Cardiac muscle cell (in vitro differentiated cells and primary cell): ENCODE measurements around a stretch of chr6.

- RAMPAGE, long total RNA, result no peak
- RRBS, result no CpG with 5 or more reads among the region's 8 CpGs
Observed at GRCh38 chr6:11712578-11713093, 66.0 kb downstream of the ADTRP start.

DNA sequence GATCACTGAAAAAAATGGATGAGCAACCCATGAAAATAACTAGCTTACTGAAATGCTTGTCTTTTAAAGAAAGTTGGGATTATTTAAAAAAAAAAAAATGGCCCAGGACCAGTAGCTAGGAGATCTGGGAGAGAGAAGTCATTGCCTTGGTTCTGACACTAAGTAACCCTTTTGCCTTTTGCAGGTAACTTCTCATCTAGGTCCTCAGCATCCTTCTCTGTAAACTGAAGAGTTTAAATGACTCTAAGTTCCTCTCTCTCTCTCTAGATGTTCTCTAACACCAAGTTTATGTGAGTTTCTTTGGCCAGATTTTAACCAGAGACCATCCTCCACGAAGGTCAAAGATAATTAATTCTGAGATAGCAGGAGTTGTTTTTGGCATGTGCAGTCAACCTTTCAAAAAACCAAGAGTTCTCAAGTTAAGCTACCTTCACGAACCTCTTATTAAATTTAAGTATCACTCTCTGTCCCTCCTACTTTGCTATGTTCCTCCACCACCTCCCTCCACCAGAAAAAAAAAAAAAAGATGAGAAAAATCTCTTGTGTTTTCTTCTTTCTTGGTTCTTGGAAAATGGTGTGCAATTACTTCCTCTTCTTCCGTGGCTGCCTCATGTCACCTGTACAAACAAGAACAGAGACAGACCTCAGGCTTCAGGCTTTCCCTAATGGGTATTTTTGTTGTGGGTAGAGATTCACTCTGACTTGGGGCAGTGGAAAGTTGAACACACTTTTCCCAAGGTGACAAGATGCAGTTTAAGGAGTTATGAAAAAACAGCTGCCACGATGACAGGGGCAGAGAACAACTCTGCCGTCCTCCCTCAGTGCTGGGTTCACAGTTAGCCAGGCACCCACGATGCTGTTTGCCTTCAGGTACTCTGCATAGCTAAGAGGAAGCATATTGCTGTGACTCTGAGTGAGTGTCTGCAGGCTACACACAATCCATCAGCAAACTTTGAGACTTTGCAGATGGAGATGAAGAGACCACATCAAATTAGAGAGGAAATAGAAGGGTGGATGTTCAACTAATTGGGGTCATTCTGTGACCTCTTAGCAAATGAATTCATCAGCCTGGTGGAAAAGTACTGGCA, 64.4 kb downstream of the ADTRP start:
- RAMPAGE, long total RNA, result no peak
- RRBS, result no CpG with 5 or more reads among the region's 6 CpGs

GRCh38 chr6:11770048-11771440, 8.1 kb downstream of the ADTRP start:
- RAMPAGE, long total RNA, result no peak
- RRBS, result 0% methylated on average over 2 of the region's 33 CpGs

GRCh38 chr6:11785613-11786338, 7.2 kb upstream of the ADTRP start:
- RAMPAGE, long total RNA, result no peak
- RRBS, result no CpG with 5 or more reads among the region's 11 CpGs

- RAMPAGE, long total RNA, result no peak
- RRBS, result no CpG with 5 or more reads among the region's 6 CpGs
Observed at GRCh38 chr6:11805224-11805710, 26.7 kb upstream of the ADTRP start.

- RAMPAGE, long total RNA, result no peak
- RRBS, result no CpG with 5 or more reads among the region's 8 CpGs
Observed at GRCh38 chr6:11934563-11935111, 77.5 kb upstream of the HIVEP1 start.

DNA sequence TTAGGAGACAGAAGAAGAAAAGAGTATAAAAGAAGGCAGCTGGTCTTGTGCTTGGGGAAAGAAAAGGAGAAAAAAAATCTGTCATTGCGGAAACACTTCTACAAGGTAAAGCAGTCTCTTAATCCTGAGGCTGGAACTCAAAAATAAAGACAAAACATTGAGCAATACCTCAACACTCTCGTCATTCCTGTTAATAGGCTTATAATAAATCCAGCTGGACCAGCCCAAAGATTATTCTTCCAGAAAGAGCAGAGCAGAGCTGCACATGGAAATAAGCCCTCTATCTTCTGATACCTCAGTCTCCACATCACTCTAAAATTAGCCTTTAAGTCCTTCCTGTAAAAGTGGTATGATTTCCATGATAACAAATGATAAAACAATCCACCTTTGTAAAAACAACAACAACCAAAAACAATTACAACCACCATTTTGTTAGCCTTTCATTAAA, 62.0 kb upstream of the HIVEP1 start:
- RAMPAGE, long total RNA, result no peak
- RRBS, result no CpG with 5 or more reads among the region's 2 CpGs

GRCh38 chr6:12001624-12002062, 10.5 kb upstream of the HIVEP1 start:
- RAMPAGE, long total RNA, result no peak
- RRBS, result no CpG with 5 or more reads among the region's 6 CpGs

- RAMPAGE, long total RNA, result start-site peak on the plus strand at chr6:12008628-12008839, 15 and 14 reads in 2 replicates
- RRBS, result no CpG with 5 or more reads among the region's 25 CpGs
Observed at GRCh38 chr6:12008250-12008957, 3.7 kb upstream of the HIVEP1 start.

- RAMPAGE, long total RNA, result start-site peak on the plus strand at chr6:12011931-12012004, 54 and 38 reads in 2 replicates
- RRBS, result 2% methylated on average over 84 of the region's 134 CpGs
Observed at GRCh38 chr6:12011314-12012252, 529 bp upstream of the HIVEP1 start.

DNA sequence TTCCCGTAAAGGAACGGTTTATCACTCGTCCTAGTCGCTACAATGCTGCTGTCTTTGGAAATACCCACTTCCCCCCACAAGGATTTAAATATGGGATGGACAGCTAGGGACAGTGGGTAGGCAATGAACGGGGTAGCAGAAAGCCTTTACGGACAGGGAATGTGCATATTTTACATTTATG, 1.1 kb downstream of the HIVEP1 start:
- RAMPAGE, long total RNA, result no peak
- RRBS, result no CpG with 5 or more reads among the region's 6 CpGs

DNA sequence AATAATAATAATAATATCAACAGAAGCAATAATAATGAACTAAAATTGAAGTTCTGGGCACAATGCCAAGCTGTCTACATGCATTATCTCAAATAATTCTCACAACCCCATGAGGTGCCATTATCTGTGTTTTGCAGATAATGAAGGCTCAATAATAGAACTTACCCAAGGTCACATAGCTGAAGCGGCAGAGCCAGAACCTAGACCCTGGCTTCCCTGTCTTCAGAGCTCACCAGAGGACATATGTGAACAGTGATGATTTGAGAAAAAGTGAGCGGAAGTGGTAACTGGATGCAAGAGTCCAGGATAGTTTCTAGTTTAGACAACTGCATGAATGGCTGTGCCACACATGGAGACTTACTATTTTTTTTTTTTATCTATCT, 91.1 kb downstream of the HIVEP1 start:
- RAMPAGE, long total RNA, result no peak
- RRBS, result no CpG with 5 or more reads among the region's 2 CpGs

DNA sequence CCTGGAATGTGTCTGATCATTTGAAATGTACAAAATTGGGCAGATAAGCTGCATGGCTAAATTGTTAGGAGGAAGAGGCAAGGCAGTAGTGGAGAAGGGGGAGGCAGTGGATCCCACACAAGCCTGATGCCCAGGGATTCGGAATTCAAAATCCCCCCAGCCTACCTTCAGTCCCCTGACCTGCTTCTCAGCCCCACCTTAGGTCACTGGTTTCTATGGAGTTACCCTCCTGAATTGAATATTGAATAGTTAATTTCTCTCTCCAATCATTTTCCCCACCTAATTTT, 1.3 kb downstream of the EDN1 start:
- RAMPAGE, long total RNA, result no peak
- RRBS, result no CpG with 5 or more reads among the region's 1 CpG

GRCh38 chr6:12293421-12294391, 3.5 kb downstream of the EDN1 start:
- RAMPAGE, long total RNA, result no peak
- RRBS, result no CpG with 5 or more reads among the region's 6 CpGs

DNA sequence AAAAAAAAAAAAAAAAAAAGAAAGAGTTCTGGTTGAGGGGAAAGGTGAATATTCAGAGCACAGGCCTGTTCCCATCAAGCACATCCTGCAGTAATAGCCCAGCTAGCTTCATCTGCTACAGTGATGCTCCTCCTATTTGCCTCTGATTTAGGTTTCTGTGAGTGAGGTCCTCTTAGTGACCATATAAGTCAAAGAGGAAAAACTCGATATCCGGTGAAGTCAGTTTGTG, 33.8 kb downstream of the EDN1 start:
- RAMPAGE, long total RNA, result no peak
- RRBS, result no CpG with 5 or more reads among the region's 2 CpGs

GRCh38 chr6:12383338-12383868, 93.2 kb downstream of the EDN1 start:
- RAMPAGE, long total RNA, result no peak
- RRBS, result no CpG with 5 or more reads among the region's 6 CpGs

GRCh38 chr6:12483524-12484361, 193.6 kb downstream of the EDN1 start:
- RAMPAGE, long total RNA, result no peak
- RRBS, result no CpG with 5 or more reads among the region's 9 CpGs

DNA sequence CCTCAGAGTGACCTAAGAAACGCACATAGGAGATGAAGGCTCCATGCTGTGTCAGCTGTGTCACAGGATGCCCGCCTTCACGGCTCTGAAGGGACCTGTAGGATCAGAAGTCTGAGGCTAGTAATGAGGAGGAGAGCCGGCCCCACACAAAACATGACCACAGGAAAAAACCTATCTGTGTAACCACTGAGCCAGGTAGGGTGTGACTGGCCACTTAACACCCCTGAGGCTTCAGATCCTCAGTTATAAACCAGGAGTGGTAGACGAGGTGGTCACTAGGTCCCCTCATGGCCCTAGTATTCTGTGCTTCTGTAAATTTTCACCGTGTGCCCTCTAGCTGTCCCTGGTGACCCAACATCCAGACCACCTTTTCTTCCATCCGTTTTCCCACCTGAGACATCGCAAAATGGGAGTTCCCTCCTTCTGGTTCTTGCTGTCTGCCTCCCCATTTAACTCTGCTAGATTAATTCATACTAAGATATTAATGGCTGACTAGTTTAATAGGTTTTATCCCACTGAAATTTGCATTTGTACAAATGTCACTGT, 52.8 kb downstream of the TBC1D7 start:
- RAMPAGE, long total RNA, result no peak
- RRBS, result no CpG with 5 or more reads among the region's 8 CpGs

DNA sequence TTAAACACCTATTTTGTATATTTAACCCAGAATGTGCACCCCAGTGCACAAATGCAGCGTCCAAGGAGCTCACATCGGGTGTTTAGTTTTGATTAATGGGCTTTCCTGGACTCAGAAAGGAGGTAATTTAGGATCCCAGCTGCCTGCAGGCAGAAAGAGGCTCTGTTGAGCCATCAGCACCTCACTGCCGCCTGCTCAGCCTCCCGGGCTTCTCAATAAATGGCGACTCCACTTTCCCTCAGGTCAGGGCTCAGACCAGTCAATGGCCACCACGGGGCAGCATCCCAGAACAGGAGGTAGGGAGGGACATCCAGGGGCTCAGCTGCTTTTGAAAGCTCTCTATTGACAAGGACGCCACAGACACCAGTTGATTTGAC, 70.2 kb upstream of the TBC1D7 start:
- RAMPAGE, long total RNA, result no peak
- RRBS, result no CpG with 5 or more reads among the region's 7 CpGs

DNA sequence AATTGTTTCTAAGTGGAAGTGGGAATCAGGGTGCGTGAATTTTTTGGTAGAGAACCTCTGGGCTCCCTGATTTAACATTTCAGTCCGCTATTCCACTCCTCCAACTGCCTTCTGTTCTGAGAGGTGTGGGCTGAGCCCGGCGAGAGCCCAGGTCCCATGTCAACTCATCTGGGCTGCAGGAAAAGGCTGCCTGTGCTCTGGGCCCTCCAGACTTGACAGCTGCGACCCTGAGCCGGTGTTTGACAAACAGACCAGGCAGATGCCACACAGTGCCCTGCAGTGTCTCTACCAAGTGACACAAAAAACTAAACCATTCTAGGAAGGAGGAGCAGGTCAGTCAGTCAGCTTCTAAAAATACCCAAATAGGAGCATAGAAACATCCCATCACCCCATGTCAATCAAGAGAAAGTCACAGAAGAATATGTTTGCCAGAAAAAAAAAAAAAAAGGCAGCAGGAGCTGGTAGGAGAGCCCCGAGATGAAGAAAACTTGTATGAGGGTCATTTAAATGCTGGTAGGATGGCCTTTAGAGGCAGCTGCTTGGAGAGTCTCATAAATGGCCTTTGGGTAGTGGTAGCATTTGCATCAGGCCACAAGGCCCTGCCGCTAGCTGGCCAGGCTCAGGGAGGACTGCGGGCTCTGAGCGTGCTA, 36.5 kb upstream of the GFOD1 start:
- RAMPAGE, long total RNA, result no peak
- RRBS, result 70% methylated on average over 4 of the region's 10 CpGs